ENCODE results near the genes GUCA1A and BICRAL.

GRCh38 chr6:41532200-41532527, 14.0 kb upstream of the FOXP4 start:
CAGE:
- cytosol, long polyA minus RNA, result no peak
- cytosol, long polyA plus RNA, result no peak
- long polyA plus RNA, result no peak
- nucleus, long polyA minus RNA, result no peak
- nucleus, long polyA plus RNA, result no peak

DNA sequence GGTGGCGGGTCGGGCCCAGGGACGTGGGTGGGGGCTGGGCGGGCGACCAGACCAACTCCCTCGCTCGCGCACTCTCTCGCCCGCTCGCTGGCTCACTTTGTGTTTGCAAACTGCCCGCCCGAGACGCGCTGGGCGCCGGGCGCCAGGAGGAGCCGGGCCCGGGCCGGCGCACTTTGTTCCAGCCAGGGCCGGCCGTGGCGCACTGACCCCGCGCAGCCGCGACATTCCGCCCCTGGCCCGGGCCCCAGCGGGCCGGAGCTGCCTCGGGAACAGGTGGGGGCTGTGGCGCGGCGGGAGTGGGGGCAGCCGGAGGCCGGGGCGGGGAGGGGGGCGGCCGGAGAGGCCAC, 663 bp downstream of the FOXP4 start:
CAGE:
- cytosol, long polyA minus RNA, result no peak
- cytosol, long polyA plus RNA, result no peak
- long polyA plus RNA, result no peak
- nucleus, long polyA minus RNA, result no peak
- nucleus, long polyA plus RNA, result no peak

DNA sequence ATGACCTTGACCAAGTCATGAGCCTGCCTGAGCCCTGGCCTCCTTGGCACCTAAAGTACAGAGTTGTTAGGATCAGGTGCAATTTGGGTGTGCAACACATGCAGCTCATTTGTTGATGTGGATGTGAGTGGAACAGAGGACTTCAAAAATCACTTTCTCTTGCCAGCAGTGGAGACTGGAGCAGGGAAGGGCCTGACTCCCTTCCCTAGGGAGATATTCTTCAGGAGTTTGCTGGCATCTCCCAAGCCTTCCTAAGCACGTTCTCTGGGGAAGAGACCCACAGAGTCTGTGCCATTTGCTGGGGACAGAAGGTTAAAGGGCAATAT, 20.9 kb downstream of the FOXP4 start:
CAGE:
- cytosol, long polyA minus RNA, result no peak
- cytosol, long polyA plus RNA, result no peak
- long polyA plus RNA, result no peak
- nucleus, long polyA minus RNA, result no peak
- nucleus, long polyA plus RNA, result no peak

GRCh38 chr6:41728062-41728984, 7.1 kb downstream of the TFEB start:
CAGE:
- cytosol, long polyA minus RNA, result no peak
- cytosol, long polyA plus RNA, result no peak
- long polyA plus RNA, result no peak
- nucleus, long polyA minus RNA, result no peak
- nucleus, long polyA plus RNA, result no peak

DNA sequence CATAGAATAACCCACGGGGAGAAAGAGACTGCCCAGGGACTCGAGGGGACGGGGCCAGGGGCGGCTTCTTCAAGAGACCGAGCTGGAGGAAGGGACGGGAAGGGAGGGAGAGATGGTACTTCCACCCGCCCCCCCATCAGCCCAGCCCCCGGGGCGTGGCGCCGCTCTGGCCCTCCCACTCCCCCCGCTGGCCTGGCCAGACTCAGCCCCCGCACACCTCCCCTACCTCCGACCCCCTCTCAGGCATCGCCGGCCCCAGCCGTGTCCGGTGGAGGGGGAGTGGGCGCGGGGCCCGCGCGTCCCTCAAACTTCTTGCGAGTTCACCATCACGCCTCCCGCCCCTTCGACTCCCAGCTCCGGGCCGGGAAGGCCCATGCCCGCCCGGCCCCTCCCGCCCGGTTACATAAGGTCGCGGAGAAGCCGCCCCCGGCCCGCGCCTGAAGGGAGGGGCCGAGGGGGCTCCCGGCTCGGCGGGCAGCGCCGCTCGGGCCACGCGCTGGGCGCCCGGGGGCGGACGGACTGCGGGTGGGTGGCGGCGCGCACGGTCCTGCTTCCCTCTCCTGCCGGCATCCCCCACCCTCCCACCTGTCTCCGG, 637 bp downstream of the TFEB start:
CAGE:
- cytosol, long polyA minus RNA, result no peak
- cytosol, long polyA plus RNA, result no peak
- long polyA plus RNA, result no peak
- nucleus, long polyA minus RNA, result no peak
- nucleus, long polyA plus RNA, result no peak

DNA sequence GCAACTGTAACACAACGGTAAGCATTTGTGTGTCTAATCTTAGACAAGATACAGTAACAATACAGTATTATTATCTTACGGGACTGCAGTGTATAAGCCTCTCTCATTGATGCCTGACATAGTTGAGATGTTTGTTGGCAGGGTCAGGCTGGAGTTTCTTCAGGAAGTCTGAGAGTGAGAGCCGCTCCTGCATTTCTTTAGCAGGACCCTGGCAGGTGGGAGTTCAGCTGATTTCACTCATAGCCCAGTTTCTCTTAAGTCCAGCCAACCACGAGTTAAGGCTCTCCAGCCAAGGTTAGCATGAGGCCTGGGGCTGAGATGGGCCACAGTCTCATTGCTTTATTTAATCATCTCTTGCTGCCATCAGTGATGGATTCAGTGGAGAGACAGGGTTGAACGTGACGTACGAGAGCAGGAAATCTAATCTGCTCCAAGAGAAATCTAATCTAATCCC, 11.2 kb upstream of the PGC start:
CAGE:
- cytosol, long polyA minus RNA, result no peak
- cytosol, long polyA plus RNA, result no peak
- long polyA plus RNA, result no peak
- nucleus, long polyA minus RNA, result no peak
- nucleus, long polyA plus RNA, result no peak

DNA sequence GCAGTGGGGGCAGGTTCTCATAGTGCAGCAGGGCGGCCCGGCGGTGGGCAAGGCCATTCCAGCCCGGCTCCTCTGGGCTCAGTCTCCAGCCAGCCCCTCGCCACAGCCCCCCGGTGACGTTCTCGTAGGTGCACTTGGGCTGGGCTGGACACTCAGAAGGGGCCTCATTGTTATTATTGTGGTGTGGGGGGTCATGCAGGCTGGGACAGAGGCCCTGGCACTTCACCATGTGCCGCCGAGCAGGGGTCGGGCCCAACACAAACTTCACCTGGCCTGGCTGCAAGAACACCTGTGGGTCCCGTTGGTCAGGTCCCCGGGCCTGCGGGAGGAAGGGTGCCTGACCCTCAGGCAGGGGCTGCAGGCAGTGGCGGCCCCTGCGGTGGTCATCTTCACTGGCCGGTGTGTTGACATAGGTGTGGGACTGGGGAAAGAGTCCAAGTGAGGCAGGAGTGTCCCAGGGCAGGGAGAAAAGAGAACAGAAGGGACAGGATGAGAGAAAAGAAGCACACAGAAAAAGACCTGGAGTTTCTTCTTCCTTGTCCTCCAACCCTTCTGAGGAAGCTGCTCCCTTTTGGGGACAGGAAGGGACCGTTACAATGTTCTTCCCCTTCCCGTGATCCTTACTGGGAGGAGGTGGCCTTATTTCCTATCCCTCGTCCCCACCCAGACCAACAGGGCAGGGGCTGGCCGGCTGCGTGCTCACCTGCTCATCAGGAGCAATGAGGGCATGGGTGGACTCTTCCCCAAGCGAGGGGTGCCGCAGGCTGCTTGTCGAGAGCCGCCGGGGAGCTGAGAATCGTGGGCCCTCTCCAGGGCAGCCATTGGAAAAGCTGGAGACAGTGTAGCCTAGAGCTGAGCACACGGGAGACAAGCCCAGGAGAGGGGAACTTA, 8.3 kb downstream of the FRS3 start:
CAGE:
- cytosol, long polyA minus RNA, result no peak
- cytosol, long polyA plus RNA, result no peak
- long polyA plus RNA, result no peak
- nucleus, long polyA minus RNA, result no peak
- nucleus, long polyA plus RNA, result no peak

DNA sequence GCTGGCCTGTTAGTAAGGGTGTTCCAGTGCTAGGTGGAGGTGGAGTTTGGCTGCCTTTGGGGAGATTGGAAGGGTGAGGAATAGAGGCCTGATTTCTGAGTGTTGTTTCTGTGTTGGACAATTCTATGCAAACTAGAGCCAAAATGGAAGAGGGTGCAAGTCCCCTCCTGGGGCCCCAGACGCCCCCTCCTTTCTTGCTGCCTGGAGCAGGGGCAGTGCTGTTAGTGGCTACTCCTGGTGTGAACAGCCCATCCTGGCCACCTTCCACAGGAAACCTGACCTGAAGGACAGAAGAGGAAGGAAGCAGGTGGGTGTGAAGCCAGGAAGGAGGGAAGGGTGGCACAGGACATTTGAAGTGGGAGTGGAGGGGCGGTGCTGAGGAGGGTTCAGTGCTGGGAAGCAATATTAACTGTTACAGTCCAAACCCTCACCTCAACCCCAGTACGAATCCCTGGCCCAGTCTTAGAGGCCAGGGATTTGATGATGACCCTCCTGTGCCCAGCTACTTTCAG, 688 bp downstream of the PRICKLE4 start:
CAGE:
- cytosol, long polyA minus RNA, result no peak
- cytosol, long polyA plus RNA, result no peak
- long polyA plus RNA, result no peak
- nucleus, long polyA minus RNA, result no peak
- nucleus, long polyA plus RNA, result no peak

GRCh38 chr6:41917336-41918092, 3.4 kb downstream of the MED20 start:
CAGE:
- cytosol, long polyA minus RNA, result no peak
- cytosol, long polyA plus RNA, result no peak
- long polyA plus RNA, result no peak
- nucleus, long polyA minus RNA, result no peak
- nucleus, long polyA plus RNA, result no peak

CAGE:
- cytosol, long polyA minus RNA, result no peak
- cytosol, long polyA plus RNA, result no peak
- long polyA plus RNA, result no peak
- nucleus, long polyA minus RNA, result no peak
- nucleus, long polyA plus RNA, result no peak
Measured at GRCh38 chr6:42030500-42031289, 19.6 kb upstream of the TAF8 start.

CAGE:
- cytosol, long polyA minus RNA, result no peak
- cytosol, long polyA plus RNA, result no peak
- long polyA plus RNA, result no peak
- nucleus, long polyA minus RNA, result no peak
- nucleus, long polyA plus RNA, result no peak
Measured at GRCh38 chr6:42096312-42096618, 45.9 kb downstream of the TAF8 start.

DNA sequence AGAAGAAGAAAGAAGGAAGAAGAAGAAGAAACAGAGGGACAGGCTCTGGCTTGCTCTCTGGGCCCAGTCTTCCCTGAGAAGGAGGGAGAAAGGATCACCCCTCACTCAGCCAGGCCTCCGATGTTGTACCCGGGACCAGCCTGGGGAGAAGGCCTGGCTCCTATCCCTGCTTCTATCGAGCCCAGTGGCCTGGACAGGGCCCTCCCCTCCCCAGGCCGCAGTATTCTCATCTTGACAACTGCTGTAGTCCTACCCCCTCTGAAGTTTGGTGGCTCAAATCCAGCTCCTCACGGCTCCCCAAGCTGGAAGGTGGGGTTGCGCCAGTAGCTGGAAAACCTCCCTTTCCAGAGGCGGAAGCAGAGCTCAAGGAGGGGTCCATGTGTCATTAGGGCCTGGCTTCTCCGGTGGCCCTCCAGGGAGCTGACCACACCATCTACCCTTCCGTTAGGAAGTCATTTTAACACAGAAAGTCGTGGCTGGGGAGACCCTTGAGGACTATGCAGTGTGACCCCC, 18.8 kb downstream of the C6orf132 start:
CAGE:
- cytosol, long polyA minus RNA, result no peak
- cytosol, long polyA plus RNA, result no peak
- long polyA plus RNA, result no peak
- nucleus, long polyA minus RNA, result no peak
- nucleus, long polyA plus RNA, result no peak

GRCh38 chr6:42173231-42173581, at the start of gene GUCA1A:
TSS of gene GUCA1A (plus strand) at chr6:42173364.
CAGE:
- cytosol, long polyA minus RNA, result no peak
- cytosol, long polyA plus RNA, result no peak
- long polyA plus RNA, result no peak
- nucleus, long polyA minus RNA, result no peak
- nucleus, long polyA plus RNA, result no peak

DNA sequence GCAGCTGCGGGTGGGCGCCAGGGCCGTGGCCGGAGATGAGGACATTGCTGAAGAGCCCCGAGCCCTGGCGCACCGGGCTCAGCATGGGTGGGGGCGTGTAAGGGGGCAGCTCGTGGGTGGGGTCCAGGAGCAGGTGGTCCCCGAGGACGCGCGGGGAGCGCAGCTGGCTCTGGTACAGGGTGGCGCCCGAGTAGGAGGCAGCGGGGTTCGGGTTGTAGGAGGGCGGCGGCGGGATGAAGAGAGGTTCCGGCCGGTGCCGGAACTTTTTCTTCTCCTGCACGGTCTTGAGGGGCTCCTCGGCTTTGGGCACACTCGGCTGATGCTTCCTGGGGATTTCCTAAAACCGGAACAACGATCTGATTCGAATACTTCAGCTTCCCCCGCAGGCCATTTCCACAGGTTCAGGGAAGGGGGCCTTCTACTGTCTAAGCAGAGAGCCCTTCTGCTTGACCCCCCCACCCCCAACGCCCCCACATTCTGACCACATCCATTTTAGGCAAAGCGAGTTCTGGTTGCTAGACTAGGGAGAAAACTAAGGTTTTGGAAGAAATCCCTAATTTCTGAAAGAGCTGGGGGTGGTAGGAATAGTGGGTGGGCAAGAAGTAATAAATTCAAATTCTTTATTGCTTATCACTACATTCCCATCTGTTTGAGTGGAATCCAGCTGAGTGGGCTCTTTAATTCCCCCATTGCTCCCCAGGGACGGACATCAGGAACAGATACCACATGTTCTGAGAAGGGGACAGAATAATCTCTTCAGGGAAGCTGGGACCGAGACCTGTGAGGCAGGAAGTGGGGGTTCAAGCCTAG, 41.9 kb upstream of the MRPS10 start:
CAGE:
- cytosol, long polyA minus RNA, result no peak
- cytosol, long polyA plus RNA, result no peak
- long polyA plus RNA, result no peak
- nucleus, long polyA minus RNA, result no peak
- nucleus, long polyA plus RNA, result no peak

DNA sequence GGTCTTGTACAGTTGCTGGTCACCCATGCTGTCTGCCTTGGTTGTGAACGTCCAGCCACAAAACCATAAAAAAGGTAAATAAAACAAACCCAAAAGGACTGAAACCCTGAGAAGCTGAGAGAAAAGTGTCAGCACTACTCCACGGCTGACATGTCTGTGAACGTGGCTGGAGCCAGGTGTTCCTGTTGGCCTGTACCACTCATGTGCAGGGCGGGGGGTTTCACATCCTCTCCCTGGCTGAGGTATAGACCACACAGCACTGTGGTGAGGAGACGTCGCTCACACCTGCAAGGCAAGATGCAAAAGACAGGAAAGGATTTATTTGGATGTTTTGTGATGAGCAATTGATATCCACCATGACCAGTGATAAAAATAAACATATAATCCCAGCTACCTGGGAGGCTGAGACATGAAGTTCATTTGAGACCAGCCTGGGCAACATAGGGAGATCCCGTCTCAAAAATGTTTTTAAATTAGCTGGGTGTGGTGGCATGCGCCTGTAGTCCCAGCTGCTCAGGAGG, 52.0 kb upstream of the MRPS10 start:
CAGE:
- cytosol, long polyA minus RNA, result no peak
- cytosol, long polyA plus RNA, result no peak
- long polyA plus RNA, result no peak
- nucleus, long polyA minus RNA, result no peak
- nucleus, long polyA plus RNA, result no peak

DNA sequence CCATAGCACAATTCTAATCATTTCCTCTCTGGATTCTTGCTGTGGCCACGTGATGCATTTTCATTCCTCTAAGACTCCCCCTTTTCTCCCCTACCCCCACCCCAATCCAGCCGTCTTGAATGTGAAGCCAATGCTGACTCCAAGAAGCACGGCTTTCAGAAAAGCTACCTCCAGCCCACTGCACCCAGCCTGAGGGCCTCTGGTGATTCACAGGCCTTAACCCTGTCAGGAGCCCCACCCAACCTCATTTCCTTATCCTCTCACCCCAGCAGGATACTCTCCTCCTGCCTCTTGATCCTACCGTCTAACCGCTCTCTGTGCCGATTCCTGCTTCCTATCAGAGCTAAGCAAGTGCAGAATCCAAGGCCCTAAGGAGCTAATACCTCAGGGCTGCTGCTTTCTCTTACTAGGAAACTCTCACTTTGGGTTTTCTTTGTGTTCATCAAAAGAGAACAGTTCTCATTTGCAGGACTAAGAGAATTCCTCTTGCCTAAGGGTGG, 47.3 kb downstream of the TRERF1 start:
CAGE:
- cytosol, long polyA minus RNA, result no peak
- cytosol, long polyA plus RNA, result no peak
- long polyA plus RNA, result no peak
- nucleus, long polyA minus RNA, result no peak
- nucleus, long polyA plus RNA, result no peak

GRCh38 chr6:42774688-42775682, 6.9 kb upstream of the BICRAL start:
CAGE:
- cytosol, long polyA minus RNA, result no peak
- cytosol, long polyA plus RNA, result no peak
- long polyA plus RNA, result no peak
- nucleus, long polyA minus RNA, result no peak
- nucleus, long polyA plus RNA, result no peak

DNA sequence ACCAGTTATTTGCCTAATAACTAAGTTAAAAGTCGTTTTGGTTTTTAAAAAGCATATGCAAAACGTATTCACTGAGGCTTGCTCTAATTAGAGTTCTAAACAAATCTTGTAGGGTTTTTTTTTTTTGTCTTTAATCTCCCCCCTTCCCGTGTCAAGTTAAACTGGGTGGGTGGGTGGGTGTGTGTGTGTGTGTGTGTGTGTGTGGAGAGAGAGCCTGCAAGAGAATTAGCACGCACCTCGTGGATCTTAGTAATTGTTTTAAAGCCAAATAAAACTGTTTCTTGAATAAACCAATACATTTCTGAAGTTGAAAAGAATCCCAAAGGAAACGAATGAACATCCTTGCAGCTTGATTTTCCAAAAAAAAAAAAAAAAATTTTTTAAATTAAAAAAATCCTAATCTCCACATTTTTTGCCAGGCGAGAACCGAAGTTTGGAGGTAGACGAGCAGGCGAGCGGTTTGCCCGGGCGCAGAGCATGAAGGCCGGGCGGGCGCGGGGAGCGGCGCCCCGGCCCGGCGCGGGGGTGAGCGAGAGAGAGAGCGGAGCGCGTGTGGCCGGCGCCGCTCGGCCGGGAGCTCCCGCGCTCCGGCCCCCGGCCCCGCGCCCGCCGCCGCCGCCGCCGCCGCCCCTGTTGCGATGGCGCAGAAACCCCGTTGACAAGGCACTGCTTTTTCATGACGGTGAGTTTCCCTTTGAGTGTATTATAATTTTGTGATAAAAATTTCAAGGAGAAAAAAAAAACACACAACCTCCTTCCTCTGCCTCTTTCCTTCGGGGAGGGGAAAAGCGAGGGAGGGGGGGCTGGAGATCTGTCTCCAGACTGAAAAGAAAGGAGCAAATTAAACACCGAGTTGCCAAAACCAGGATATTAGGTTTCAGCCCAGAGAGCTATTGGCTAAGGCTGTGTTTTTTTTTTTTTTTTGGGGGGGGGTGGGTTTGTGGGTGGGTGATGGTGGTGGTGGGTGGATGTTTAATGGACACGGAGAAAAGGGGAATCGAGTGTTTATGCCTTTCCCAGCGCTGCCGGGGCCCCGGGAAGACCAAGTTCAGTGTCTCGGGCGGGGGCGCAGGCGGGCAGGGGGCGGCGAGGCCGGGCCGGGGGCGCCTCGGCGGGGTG, at the start of gene BICRAL:
TSS of gene BICRAL (plus strand) at position 633 of the 1,119 bp plus-strand sequence.
CAGE:
- cytosol, long polyA minus RNA, result no peak
- cytosol, long polyA plus RNA, result no peak
- long polyA plus RNA, result no peak
- nucleus, long polyA minus RNA, result no peak
- nucleus, long polyA plus RNA, result no peak

DNA sequence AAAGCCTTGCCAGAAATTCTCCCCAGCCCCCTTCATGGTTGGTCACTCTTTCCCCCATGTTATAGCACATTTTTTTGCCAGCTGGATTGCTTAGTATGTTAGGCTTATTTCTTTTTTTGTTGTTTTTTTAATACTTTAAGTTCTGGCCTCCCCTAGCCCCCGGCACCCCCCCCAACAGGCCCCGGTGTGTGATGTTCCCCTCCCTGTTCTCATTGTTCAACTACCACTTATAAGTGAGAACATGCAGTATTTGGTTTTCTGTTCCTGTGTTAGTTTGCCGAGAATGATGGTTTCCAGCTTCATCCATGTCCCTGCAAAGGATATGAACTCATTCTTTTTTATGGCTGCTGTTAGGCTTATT, 27.1 kb downstream of the BICRAL start:
CAGE:
- cytosol, long polyA minus RNA, result no peak
- cytosol, long polyA plus RNA, result no peak
- long polyA plus RNA, result no peak
- nucleus, long polyA minus RNA, result no peak
- nucleus, long polyA plus RNA, result no peak

DNA sequence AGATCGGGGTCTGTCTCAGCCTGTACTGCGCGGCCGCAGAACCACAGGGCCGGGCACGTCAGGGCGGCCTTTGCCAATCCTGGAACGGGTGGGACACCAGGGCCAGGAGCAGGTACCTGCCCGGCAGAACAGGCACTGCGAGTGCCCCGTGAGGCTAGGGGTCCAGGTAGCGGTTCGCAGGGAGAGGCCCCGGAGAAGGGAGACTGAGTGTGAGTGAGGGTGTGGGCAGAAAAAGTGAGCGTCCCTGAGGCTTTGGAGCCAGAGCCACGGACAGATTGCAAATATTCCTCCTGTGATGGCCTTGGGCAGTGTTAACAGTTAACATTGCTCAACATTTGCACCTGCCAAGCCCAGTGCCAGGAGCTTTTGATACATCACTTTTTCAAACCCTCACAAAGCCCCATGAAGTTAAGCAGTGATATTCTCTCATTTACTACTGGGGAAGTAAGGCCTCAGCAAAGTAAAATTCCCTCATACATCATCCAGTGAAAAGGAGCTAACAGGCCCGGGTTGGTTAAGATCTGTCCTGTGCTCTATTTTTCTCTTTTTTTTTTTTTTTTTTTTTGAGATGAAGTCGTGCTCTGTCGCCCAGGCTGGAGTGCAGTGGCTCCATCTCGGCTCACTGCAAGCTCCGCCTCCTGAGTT, 575 bp downstream of the GNMT start:
CAGE:
- cytosol, long polyA minus RNA, result no peak
- cytosol, long polyA plus RNA, result no peak
- long polyA plus RNA, result no peak
- nucleus, long polyA minus RNA, result no peak
- nucleus, long polyA plus RNA, result no peak